ENCODE data around the gene ALOX15.

GRCh38 chr17:3903280-3904446, 10.8 kb upstream of the CAMKK1 start:
- CAGE, long polyA plus RNA: no peak
- RRBS: 47% methylated on average over 13 of the region's 42 CpGs

- CAGE, long polyA plus RNA: no peak
- RRBS: no CpG with 5 or more reads among the region's 8 CpGs
Measured at GRCh38 chr17:3911885-3912325, 4.4 kb downstream of the P2RX1 start.

DNA sequence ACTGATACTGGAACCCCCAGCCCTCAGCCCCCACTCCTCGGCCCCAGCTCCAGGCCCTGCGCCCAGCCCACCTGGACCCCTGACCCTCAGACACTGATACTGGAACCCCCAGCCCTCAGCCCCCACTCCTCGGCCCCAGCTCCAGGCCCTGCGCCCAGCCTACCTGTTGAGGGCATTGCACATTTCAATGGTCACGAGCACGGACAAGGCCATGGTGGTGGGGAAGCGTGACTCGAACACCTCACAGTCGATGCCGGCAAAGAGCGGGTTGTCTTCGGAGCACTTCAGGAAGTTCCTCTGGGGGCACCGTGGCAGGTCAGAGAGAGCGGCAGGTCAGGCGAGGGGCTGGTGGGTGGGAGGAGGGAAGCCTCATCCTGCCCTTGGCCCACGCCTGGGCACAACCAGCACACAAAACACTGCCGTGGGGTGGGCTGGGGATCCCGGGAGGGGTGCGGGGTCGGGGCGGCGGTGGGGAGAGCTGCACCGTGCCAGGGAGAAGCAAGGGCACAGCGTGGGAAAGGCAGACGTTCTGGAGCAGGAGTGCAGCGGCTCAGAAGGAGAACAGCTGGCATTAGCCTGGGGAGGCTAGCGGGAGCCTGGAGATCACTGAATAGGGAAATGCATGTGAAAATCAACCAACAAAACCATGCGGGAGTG, 14.0 kb upstream of the P2RX1 start:
- CAGE, long polyA plus RNA: no peak
- RRBS: no CpG with 5 or more reads among the region's 28 CpGs

GRCh38 chr17:3959067-3960009, 4.9 kb downstream of the ATP2A3 start:
- CAGE, long polyA plus RNA: no peak
- RRBS: 76% methylated on average over 3 of the region's 20 CpGs

- CAGE, long polyA plus RNA: no peak
- RRBS: no CpG with 5 or more reads among the region's 14 CpGs
Measured at GRCh38 chr17:3961292-3962438, 2.6 kb downstream of the ATP2A3 start.

GRCh38 chr17:3976464-3977247, 12.4 kb upstream of the ATP2A3 start:
- CAGE, long polyA plus RNA: no peak
- RRBS: 33% methylated on average over 7 of the region's 29 CpGs

GRCh38 chr17:3980548-3980747, 16.2 kb upstream of the ATP2A3 start:
- CAGE, long polyA plus RNA: no peak
- RRBS: 80% methylated on average over 2 of the region's 7 CpGs

- CAGE, long polyA plus RNA: no peak
- RRBS: 77% methylated on average over 6 of the region's 67 CpGs
Measured at GRCh38 chr17:4004156-4005332, 40.3 kb upstream of the ATP2A3 start.

DNA sequence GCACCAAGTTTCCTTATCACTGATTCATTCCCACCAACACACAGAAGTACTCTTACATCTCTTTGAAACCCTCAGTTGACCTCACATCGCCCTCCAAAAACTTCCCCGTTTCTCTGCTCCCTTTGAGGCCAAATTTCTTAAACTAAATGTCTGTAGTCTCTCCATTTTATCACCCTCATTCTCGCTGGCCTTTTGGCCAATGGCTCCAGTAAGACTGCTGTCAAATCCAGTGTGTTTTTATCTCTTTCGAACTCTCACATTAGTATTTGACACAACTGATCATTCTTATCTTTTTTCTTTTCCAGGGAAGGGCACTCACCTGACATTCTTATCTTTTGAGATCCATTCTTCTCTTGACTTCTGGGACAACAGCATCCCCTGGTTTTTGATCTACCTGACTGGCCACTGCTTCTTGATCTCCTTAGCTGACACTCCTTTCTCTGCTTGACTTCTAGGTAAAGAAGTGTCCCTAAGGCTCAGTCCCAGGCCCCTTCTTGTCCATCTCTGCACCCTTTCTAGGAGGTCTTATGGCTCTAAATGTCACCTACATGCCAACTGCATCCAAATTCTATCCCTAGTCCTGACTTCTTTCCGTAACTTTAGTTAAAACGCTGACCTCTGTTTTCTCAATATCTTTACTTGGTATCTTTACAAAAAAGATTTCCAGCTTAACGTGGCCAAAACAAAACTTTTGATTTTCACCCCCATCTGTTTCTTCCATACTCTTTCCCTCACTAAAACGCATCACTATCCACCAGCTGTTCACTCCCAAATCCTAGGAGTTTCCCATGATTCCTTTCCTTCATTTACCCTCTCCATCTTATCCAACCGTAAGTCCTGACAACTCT, 81.7 kb downstream of the ZZEF1 start:
- CAGE, long polyA plus RNA: no peak
- RRBS: no CpG with 5 or more reads among the region's 9 CpGs

- CAGE, long polyA plus RNA: no peak
- RRBS: no CpG with 5 or more reads among the region's 6 CpGs
Measured at GRCh38 chr17:4095581-4096149, 47.2 kb downstream of the ZZEF1 start.

- CAGE, long polyA plus RNA: no peak
- RRBS: no CpG with 5 or more reads among the region's 4 CpGs
Measured at GRCh38 chr17:4108264-4108771, 34.5 kb downstream of the ZZEF1 start.

GRCh38 chr17:4296380-4297009, 32.7 kb upstream of the ANKFY1 start:
- CAGE, long polyA plus RNA: no peak
- RRBS: no CpG with 5 or more reads among the region's 3 CpGs

GRCh38 chr17:4522436-4523022, 23.8 kb downstream of the SPNS2 start:
- CAGE, long polyA plus RNA: no peak
- RRBS: no CpG with 5 or more reads among the region's 14 CpGs

- CAGE, long polyA plus RNA: no peak
- RRBS: 71% methylated on average over 4 of the region's 19 CpGs
Measured at GRCh38 chr17:4536535-4537489, 18.4 kb downstream of the MYBBP1A start.

- CAGE, long polyA plus RNA: no peak
- RRBS: 84% methylated on average over 5 of the region's 26 CpGs
Measured at GRCh38 chr17:4541257-4541962, 13.8 kb downstream of the MYBBP1A start.

DNA sequence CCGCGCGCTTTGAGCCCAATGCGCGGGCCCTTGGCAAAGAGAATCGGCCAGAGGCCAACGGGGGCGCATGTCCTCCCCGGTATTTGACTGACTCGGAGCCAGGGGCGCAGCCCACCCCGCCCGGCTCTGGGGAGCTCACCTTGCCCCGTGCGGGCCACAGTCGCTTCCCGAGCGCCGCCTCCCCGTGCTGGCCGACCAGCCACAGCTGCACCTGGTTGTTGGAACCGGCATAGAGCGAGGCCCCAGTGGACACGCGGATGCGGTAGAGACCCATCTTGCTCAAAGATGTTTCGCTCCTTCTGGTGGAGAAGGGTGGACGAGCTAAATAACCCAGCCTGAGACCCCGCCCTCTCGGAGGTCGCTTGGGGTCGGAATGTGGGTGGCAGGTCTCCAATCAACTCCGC, at the start of gene ALOX15:
TSS of gene ALOX15 (minus strand) at position 301 of the 404 bp plus-strand sequence.
- CAGE, long polyA plus RNA: no peak
- RRBS: 4% methylated on average over 9 of the region's 33 CpGs

GRCh38 chr17:4738737-4739498, 715 bp upstream of the ZMYND15 start:
- CAGE, long polyA plus RNA: no peak
- RRBS: 5% methylated on average over 10 of the region's 55 CpGs

DNA sequence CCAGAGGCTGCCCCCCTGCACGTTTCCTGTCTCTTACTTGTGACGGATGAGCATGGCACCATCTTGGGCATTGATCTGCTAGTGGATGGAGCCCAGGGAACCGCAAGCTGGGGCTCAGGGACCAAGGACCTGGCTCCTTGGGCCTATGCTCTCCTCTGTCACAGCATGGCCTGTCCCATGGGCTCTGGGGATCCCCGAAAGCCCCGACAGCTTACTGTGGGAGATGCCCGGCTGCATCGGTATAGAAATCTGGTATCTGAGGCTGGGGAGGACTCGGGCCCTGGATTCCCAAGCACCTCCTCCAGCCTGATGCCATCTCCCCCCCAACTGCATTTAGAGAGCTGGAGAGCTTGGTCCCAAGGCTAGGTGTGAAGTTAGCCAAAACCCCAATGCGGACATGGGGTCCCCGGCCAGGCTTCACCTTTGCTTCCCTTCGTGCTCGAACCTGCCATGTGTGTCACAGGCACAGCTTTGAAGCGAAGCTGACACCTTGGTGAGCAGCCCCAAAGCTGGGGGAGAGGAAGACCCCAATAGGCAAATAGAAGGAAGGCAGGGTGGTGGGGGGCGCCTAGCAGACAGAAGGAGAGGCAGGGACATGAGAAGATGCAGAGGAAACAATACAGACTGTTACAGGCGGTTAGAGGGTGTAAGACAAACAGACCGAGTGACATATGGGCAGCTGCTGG, 2.0 kb upstream of the CXCL16 start:
- CAGE, long polyA plus RNA: no peak
- RRBS: no CpG with 5 or more reads among the region's 16 CpGs

DNA sequence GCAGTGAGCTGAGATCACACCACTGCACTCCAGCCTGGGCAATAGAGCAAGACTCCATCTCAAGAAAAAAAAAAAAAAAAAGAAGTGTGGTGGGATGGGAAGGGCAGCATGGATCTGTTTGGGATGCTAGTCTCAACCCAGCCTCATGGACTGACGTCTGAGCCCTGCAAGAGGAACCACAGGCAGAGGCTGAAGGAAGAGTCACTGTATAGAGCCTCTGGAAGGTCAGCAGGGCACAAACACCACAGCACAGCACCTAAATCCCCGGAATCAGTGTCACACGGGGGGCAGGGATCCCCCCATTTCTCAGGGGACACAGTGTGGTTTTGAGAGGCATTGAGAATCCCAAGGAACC, 10.9 kb upstream of the CXCL16 start:
- CAGE, long polyA plus RNA: no peak
- RRBS: no CpG with 5 or more reads among the region's 3 CpGs

DNA sequence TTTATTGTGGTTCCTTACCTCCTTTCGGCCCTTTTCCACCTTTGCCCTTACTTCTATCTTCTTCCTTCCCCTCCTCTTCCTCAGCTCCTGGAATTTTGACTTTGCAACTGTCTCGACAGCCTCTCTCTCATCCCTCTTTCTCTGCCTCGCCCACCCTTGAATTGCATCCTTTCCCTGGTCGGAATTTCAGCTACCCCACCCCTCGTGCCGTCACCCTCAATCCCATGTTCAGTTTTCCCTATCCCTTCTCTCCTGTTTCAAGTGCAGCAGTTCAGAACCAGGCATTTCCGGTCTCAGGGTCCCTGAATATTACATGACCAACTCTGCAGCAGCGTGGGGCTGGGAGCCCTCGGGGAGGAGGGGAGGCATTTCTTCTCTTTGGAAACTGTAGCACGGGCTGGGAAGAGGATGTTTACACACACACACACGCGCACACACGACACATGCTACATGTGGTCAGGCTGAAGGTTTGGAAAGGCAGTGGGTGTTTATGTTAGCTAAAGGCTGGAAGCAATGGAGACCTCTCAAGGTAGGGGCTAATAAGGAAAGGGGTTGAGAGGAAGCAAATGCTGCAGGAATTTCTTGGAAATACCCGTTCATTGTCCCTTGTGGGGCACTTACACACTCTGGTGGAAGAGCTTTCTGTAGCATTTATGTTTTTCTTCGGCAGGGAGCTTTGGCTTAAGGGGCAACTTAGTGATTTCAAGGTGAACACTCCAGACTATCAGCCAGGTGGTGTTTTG, 1.0 kb downstream of the MINK1 start:
- CAGE, long polyA plus RNA: no peak
- RRBS: no CpG with 5 or more reads among the region's 15 CpGs